ENCODE measurements around the gene C1orf116.

- PRO-cap = no peak
- RAMPAGE, long total RNA, 4 experiments = no peak in any of the 4 experiments
These were observed 5.6 kb upstream of the FCMR start for GRCh38 chr1:206927177-206927947.

DNA sequence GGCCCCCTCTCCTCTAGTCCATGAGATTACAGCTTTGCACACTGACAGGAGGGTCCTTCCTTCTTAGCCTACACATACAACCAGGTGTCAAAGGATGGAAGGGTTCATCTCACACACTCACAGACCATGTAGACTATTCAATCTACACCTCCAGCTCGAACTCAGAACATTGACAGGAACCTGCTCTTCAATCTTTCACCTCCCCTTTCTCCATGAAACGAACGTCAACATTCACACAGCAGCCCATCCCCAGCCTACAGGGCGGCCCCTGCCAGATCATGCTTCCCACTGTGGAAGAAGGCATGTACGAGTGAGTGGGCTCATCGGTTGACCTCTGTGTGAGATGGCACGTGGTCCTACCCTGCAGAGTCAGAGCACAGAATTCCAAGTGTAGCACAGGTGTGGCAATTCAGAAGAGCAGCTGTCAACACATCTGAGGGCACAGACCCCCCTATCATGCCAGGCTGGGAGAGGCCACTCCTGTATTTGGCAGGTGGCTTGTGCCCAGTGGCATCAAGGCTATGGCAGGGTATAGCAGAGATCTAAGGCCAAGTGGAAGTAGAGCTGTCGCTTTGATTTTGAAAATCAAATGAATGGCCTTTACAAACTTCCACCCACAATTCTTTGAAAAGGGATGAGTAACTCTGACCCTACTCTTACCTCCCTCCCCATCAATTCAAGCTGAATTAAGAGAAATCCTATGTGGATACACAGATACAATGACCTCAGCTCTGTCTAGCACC, 13.6 kb downstream of the C1orf116 start:
- PRO-cap = no peak
- RAMPAGE, long total RNA, 4 experiments = no peak in any of the 4 experiments

DNA sequence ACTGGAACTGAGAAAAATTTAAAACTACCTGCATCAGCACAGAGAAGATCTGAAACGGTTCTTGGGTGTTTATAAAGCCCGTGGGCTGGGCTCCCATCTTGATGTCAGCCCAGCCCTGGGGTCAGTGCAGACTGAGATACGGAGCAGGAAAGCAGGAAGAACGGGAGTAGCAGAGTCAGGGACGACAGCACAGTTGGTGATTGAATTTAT, 11.6 kb downstream of the C1orf116 start:
- PRO-cap = no peak
- RAMPAGE, long total RNA, 4 experiments = no peak in any of the 4 experiments

- PRO-cap = no peak
- RAMPAGE, long total RNA, 4 experiments = no peak in any of the 4 experiments
These were observed 2.7 kb downstream of the C1orf116 start for GRCh38 chr1:207029771-207030400.

- PRO-cap = no peak
- RAMPAGE, long total RNA, 4 experiments = no peak in any of the 4 experiments
These were observed at the start of gene C1orf116 for GRCh38 chr1:207032339-207033187. Gene C1orf116, minus strand, starts transcription at chr1:207032756.

DNA sequence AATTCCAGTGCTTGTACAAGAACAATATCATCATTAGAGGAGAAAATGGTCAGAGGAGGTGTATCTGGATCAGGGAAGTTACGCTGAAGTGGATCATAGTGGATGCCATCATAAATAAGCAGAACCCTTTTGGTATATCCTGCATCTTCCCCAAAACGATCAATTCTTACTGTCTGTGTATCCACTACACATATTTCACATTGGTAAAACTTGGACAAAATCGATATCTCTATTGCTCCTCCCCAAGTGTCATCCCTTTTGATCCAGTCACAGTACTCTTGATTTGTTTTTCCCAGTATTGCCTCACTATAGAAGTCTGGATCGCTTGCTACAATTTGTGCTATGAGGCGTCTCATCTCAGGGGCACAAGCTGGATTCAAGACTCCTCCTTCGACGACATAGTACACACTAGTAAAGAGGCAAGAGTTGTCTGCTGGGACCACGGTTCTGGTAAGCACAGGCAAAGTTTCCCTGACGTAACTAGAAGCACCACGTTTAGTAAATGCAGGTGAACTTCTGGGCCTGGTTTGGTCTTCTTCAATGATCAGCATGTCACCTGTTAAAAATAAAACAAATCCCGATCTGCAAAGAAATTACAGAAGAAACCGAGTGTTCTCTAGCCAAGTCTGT, 1.7 kb downstream of the YOD1 start:
- PRO-cap = no peak
- RAMPAGE, long total RNA, 4 experiments = no peak in any of the 4 experiments

GRCh38 chr1:207054345-207055260, 1.5 kb downstream of the PFKFB2 start:
- PRO-cap = no peak
- RAMPAGE, long total RNA, 4 experiments = no peak in any of the 4 experiments

DNA sequence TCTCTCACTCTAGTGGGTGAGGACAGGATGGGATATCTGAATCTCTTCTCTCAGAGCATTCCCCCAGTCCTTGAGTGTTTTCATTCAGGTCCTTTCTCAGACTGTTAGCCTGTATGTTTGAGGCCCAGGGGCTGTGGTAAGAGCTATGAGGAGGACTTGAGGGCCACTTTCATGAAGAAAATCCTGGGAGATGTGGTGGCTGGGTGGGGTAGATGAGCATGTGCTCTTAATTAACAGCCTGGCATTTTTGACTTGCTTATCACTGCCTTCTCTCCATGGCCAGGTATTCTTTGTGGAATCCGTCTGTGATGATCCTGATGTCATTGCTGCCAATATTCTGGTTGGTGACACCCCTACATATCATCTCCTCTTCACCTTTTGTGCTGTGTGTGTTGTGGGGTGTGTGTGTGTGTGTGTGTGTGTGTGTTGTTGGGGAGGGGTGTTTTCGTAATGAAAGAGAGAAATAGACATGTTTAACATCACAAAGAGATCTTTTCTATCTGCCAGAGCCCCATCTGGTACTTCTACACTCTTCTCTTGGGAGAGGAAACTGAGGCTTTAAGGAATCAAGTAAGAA, 10.5 kb downstream of the PFKFB2 start:
- PRO-cap = no peak
- RAMPAGE, long total RNA, 4 experiments = no peak in any of the 4 experiments

DNA sequence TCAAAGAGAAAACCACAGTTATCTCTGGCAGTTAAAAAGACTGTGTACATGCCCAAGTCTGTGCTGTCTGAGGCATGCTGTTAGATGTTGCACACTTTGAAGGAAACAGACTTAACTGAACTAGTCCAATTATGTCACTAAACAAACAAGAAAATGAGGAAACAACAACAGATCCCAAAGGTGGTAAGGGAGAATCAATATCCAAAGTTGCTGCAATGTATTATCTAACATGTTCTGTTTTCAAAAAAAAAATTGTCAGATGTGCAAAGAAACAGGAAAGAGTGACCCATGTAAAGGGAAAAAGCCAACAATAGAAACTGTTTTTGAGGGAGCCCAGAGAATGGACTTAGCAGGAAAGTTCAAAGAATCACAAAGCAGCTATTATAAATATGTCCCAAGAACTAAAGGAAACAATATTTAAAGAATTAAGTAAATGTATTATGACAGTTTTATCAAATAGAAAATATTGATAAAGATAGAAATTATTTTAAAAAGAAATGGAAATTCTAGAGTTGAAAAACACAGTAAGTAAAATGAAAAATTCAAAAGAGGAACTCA, 24.7 kb downstream of the C4BPA start:
- PRO-cap = no peak
- RAMPAGE, long total RNA, 4 experiments = no peak in any of the 4 experiments

GRCh38 chr1:207218974-207219570, 102.4 kb upstream of the CD55 start:
- PRO-cap = no peak
- RAMPAGE, long total RNA, 4 experiments = no peak in any of the 4 experiments

GRCh38 chr1:207232551-207233216, 88.8 kb upstream of the CD55 start:
- PRO-cap = no peak
- RAMPAGE, long total RNA, 4 experiments = no peak in any of the 4 experiments

- PRO-cap = no peak
- RAMPAGE, long total RNA, 4 experiments = no peak in any of the 4 experiments
These were observed 42.1 kb downstream of the CD55 start for GRCh38 chr1:207363216-207364350.

- PRO-cap = no peak
- RAMPAGE, long total RNA, 4 experiments = no peak in any of the 4 experiments
These were observed 51.2 kb downstream of the CD46 start for GRCh38 chr1:207803110-207803401.

- PRO-cap = unidirectional peak, minus-strand start at chr1:207823681
- RAMPAGE, long total RNA, 4 experiments = no peak in any of the 4 experiments
These were observed 71.6 kb downstream of the CD46 start for GRCh38 chr1:207823498-207823817.

GRCh38 chr1:207892571-207892990, 18.3 kb downstream of the CD34 start:
- PRO-cap = no peak
- RAMPAGE, long total RNA, 4 experiments = no peak in any of the 4 experiments

GRCh38 chr1:207892991-207893308, 18.0 kb downstream of the CD34 start:
- PRO-cap = no peak
- RAMPAGE, long total RNA, 4 experiments = no peak in any of the 4 experiments

- PRO-cap = unidirectional peak, plus-strand start at chr1:207962929
- RAMPAGE, long total RNA, 4 experiments = no peak in any of the 4 experiments
These were observed 51.7 kb upstream of the CD34 start for GRCh38 chr1:207962420-207963246.

- PRO-cap = no peak
- RAMPAGE, long total RNA, 4 experiments = no peak in any of the 4 experiments
These were observed 114.1 kb upstream of the CD34 start for GRCh38 chr1:208024858-208025543.

DNA sequence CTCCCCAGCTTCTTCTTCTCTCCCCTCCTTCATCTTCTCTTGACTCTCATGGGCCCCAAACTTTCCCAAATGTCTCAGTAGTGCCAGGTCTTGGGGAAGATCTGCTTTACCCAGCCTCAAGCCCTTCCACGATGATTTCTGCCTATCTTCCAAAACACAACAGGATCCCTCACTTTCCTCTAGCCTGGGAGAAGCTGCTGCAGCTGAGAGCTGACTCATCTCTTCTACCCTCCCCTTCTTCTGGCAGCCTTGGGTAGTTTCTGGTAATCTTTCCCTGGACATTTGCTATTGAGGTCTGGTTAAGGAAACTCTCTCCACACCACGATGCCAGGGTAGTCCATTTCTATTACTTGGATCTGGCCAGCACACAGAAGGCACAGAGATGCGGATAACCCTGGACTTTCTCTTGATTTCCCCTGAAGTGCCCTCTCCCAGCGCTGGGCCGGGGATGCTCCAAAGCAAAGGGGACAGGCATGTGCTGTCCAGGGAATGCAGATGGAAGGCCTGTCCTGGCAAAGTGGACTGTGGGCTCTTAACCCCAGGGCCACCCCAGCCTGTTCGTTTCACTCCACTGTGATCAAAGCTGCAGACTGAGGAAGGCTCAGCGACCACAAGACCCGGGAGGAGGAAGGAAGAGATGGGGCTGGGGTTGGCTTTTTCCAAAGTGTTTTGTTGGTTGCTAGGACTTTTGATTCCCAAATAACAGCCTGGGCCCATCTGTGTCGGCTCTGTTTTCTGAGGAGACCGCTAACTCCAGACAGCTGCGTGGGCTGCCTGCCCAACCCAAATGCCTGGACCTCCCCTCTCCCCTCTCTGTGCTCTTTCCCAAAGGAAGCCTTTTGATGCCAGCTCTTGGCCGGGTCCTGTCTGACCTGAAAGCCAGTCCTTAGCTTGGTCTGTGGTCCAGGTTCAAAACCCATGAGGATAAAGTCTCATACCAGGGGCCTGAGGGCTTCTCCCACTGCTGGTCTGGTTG, 119.3 kb upstream of the CD34 start:
- PRO-cap = no peak
- RAMPAGE, long total RNA, 4 experiments = no peak in any of the 4 experiments

DNA sequence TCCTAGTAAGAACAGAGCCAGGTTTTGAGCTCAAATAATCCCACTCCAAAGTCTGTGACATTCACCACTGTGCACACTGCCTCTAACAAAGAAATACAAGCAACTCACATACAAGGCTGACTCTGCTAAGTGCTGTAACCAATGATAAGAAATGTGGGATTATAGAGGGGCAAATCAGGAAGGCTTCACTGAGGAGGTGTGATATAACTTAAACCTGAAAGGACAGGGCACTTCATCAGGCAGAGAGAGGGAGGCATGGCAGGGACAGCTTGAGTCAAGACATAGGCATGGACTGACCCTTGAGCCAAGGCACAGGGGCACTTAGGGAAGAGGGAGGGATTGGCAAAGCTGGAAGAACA, 81.4 kb downstream of the PLXNA2 start:
- PRO-cap = no peak
- RAMPAGE, long total RNA, 4 experiments = no peak in any of the 4 experiments